Aorta (tissue), 1 donor: ENCODE measurements around a stretch of chr22.

DNA sequence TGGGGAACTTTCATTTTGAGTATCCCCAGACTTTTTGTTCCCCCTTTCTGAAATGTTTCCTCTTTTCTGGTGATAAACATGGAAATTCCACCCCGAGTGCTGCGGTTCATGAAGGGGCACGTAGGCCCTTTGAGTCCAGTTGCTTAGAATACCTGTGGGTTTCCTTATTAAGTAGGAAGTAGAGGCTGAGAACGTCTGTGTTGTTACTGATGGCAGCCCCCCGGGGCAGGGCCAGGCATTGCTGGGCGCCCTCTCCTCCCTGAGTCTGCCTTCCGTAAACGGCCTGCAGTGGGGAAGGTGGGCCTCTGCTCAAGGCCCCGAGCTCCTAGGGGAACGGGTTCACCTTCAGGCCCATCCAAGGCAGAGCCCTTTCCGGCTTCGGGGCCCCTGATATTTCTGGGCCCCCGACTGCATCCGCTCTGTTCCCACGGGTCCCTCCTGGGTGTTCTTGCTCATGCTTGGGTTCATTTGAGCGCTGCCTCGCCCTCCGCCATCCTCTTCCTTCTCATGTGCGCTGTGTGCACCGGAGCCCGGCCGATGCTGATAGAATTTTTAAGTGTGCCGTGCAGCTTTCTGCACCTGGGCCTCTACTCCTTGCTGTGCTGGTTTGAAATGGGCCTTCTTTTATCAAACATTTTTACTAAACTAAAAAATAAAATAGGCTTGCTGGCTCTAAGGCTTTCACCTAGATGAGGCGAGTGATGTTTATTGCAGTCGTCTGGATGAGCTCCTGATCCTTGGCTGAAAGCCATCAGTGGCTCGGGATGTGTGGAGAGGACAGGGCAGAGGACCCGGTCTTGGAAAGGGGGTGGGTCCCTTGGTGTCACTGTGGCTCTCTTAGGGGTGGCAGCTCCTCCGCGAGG, 12.1 kb downstream of the TBC1D22A start:
- PRO-cap: no peak

DNA sequence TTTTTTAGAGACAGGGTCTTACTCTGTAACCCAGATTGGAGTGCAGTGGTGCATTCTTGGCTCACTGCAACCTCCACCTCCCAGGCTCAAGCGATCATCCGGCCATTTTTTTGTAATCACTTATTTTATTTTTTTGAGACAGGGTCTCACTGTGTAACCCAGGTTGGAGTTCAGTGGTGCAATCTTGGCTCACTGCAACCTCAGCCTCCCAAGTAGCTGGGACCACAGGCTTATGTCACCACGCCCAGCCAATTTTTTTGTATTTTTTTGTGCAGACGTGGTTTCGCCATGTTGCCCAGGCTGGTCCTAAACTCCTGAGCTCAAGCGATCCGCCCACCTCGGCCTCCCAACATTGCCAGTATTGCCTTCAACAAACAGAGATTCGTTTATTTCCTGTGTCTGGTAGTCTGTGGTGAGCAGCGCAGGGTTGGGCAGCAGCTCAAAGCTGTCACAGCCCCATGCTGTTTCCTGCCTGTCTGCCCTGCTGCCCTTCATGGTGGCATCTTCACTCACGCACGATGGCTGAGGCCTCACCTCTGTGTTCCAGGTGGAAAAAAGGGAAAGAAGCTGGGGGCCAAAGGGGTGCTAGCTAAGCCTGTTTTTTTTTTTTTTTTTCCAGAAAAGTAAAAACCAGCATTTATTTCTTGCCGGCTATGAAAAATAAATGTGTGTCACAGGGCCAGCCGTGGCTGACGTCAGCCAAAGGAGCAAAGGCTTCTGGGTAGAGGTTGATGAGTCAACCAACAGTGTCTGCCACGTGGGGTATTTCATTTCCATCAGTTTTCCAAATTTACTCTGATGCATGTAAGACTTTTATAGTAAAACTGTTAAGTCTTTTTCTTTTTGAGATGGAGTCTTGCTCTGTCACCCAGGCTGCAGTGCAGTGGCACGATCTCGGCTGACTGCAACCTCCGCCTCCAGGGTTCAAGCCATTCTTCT, 28.8 kb downstream of the TBC1D22A start:
- PRO-cap: no peak

DNA sequence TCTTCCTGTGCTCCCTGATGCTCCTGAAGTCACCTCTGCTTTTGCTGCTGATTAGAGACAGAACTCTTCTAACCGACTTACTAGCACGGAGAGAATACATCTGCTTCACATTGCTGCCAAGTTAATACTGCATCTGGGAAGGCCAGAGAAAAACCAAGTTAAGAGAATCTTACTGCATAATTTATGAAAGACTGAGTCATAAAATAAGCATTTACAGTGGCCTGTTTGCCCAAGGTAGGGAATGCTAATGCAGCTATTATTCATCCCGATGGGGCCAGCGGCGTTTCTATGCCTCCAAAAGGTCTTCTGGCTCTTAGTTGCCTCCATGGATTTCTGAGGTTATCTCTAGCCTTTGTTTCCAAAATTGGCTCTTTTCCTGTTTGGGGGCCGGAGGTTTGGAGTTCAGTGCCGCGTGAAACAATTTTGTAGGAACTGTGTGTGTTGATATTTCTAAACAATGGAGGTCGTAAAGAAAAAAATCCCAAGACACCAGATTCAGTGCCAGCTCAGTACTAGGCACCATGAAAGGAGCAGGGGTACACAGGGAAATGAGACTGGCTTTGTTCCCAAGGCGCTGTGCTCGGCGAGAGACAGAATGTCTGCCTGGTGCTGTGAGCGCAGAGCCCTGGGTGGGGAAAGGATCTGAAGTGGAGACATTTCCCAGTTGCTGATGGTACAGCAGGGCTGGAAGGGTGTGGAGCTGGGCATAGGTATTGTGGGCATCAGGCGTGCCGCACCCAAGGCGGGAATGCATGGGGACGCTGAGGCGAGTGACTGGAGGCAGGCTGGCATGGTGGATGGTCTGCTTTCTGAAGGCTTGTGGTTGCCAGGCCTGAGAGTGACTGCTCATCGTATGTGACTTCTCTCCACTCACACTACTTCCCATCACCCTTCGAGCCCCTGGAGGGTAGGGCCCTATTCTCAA, 67.2 kb downstream of the TBC1D22A start:
- PRO-cap: no peak

- PRO-cap: no peak
Measured at GRCh38 chr22:46835299-46836116, 73.1 kb downstream of the TBC1D22A start.

- PRO-cap: no peak
Measured at GRCh38 chr22:46836117-46836605, 73.7 kb downstream of the TBC1D22A start.

- PRO-cap: no peak
Measured at GRCh38 chr22:47176889-47177292, 414.4 kb downstream of the TBC1D22A start.

DNA sequence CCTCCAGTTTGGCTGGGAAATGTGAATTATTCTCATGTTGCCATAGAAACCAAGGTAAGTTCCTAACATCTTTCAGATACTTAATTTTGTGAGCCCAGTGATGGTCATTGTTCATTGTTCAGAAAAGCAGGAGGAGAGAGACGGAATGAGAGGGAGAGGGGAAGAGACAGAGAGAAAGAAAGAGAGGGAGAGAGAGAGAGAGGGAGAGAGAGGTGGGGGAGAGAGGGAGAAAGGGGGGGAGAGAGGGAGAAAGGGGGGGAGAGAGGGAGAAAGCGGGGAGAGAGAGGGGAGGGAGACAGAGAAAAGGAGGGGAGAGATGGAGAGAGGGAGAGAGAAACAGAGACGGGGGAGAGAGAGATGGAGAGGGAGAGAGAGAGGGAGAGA, 429.0 kb downstream of the TBC1D22A start:
- PRO-cap: no peak

DNA sequence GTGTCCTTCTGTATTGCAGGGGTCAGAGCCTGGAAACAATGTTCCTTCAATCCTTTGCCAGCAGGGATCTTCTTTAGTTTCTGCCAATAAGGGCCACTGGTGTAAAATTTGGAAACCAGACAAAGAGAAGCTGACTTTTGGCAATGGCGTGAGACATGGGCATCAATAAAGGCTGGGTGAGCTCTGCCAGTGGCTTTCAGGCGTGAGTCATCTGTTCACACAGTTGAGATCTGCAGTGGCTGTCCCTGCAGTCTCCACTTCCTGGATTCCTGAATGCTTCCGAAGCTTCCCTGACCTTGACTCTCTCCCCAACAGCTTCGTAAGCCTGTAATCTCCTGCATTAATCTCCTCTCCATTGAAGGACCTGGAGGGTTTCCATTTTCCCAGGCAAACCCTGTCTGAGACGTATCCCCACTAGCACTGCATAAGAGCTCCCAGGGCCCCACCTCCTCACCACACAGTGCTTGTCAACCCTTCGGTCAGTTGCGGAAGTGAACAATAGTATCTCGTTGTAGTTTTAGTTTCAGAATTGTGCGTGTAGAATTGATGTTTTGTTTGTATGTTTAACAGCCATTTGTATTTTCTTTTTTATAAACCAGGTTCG, 574.7 kb downstream of the TBC1D22A start:
- PRO-cap: no peak

DNA sequence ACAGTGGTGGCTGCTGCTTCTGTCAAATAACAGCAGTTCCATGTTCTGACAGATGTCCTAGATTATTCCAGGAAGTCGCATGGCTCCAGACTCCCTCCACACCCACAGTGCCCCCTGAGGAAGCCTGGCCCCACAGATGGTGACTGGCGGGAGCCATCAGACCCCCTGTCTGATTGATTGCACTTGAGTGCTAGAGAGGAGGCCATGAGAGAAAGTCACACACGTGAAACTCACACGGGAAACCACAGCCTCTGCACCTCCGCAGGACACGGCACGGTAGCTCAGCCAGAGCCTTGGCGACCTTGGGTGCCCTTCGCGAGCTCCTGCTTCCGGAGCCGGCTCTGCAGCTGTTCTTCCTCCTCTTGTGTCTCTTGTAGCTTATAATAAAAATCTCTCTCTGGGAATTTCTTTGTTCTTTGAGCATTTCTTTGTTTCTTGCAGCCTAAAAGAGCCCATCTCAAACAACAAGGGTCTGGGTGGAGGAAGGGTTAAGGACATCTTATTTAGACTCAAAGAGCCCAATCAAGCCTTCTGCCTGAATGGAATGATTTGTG, 570.8 kb upstream of the TAFA5 start:
- PRO-cap: no peak

GRCh38 chr22:48405563-48406061, 83.7 kb upstream of the TAFA5 start:
- PRO-cap: no peak

GRCh38 chr22:48566780-48567121, 77.4 kb downstream of the TAFA5 start:
- PRO-cap: no peak

DNA sequence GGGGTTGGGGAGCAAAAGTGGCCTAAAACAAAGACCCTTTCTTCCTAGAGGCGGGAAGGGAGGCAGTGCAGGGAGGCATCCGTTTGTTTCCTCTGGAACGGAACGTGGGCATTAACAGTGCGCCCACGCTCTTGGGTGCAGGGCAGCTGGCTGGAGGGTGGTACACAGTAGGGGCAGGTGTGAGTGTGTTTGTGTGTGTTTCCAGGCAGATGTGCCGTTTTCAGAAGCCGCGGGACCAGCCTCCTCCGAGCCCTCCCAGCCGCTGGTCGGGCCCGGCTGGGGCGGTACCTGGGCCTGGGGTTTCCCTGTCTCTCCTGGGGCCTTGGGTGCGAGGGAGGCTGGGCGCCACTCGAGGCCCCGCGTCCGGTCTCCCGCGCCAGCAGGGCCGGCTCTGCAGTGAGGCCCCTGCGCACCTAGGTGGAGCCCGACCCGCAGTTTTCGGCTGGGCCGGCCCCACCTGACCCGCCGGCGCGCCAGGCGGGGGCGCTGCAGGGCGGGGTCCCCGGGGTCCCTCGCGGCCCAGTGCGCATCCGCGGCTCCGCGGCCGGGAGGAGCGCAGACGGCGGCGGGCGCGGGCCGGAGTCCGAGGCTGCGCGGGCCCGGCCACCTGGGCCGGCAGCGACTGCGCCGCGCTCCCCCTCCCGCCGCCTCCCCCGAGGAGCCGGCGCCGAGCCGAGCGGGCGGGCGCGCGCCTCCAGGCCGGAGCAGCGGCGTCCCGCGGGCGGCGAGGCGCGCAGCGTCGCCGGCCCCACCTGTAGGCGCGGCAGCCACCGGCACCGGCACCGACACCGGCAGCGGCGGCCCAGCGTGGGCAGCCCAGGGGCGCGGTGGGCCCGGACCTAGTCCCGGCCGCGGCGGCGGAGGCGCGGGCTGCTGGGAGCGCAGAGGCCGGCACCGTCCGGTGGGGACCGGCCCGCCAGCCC, 85.7 kb downstream of the TAFA5 start:
- PRO-cap: unidirectional peak, plus-strand start at position 558 of the sequence

- PRO-cap: no peak
Measured at GRCh38 chr22:48641004-48641976, 151.9 kb downstream of the TAFA5 start.

DNA sequence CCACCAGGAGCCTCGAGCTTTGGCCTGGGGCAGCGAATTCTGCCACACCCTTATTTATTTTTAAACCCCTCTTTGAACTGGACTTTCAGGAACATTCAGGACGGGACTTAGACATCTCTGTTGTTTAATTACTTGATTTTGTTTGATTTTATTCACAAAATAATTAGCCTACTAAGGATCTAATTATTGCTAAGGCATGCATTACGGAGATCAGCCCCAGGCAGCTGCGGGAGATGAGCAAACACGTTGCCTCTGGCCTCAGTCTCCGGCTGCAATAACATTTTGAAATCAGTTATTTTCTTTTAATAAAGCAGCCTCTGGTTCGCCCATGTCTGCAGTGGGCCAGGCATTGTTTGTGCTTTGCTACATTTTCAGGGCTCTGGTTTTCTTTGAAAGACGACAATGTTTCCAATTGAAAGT, 526.5 kb downstream of the TAFA5 start:
- PRO-cap: no peak

DNA sequence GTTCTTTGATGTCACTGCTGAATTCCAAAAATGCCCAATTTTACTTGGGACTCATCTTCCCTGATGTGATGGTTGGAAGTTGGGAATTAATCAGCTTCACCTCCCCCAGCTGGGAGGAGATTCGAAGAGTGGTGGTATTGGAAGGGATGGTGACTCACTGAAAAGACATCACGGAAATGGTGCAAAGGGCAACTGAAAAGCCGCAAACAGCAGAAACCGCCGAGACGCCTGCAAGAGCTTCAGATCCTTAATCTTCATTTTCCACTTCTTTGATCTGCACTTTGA, 325.6 kb downstream of the BRD1 start:
- PRO-cap: no peak

DNA sequence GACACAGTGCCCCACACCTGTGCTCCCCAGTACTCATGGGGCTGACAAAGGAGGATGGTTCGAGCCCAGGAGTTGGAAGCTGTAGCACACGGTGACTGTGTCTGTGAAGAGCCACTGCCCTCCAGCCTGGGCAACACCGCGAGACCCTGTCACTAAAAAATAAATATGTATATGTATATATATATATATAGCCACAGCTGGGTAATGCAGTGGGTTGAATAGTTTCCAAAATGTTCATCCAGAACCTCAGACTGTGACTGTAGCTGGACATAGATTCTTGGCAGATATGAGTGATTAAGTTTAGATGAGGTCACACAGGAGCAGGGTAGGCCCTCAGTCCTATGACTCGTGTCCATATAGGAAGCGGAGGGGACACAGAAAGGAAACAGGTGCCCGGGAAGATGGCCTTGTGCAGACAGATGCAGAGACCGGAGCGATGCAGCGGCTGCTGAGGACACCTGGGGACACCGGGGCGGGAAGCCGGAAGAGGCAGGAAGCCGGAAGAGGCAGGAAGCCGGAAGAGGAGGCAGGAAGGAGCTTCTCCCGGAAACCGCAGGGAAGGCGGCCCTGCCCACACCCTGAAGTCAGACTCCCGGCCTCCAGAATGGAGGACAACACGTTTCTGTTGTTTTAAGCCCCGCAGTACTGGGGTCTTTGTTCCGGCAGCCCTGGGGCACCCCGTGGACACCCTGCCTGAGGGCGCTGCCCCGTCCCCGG, 103.8 kb downstream of the BRD1 start:
- PRO-cap: no peak

GRCh38 chr22:49780612-49780991, 47.1 kb downstream of the BRD1 start:
- PRO-cap: no peak

DNA sequence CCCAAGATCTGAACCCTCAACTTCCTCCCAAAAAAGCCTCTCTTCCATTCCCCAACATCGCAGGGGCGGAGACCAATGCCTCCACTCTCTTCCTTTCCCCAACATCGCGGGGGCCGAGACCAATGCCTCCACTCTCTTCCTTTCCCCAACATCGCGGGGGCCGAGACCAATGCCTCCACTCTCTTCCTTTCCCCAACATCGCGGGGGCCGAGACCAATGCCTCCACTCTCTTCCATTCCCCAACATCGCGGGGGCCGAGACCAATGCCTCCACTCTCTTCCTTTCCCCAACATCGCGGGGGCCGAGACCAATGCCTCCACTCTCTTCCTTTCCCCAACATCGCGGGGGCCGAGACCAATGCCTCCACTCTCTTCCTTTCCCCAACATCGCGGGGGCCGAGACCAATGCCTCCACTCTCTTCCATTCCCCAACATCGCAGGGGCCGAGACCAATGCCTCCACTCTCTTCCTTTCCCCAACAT, 25.6 kb downstream of the BRD1 start:
- PRO-cap: no peak

DNA sequence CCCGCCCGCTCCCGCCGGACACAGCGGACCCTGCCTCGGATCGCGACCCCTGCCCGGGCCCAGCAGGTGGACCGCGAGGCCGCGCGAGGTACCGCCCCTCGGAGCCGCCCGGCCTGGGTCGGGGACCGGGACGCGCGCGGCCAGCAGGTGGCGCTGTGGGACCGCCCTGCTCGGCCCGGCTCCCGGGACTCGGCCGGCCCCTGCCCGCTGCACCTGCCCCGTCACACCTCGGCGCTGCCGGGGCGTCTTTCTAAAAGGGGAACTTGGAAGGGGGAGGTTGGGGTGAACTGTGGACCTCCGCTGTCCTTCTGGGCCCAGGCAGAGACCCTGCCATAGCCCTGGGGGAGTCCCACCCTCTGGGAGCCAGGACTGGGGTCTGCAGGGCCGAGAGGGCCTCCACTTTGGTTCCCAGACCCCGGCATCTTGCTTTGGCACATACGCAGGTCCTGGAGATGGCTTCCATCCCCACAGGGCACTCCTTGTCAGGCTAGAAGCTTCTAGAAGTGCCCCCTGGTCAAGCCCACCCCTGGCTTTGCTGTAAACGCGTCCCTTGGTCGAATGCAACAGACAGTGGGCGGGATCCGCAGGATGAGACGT, 11.2 kb downstream of the CRELD2 start:
- PRO-cap: no peak

GRCh38 chr22:49945672-49945896, 15.0 kb upstream of the PIM3 start:
- PRO-cap: no peak